Heart left ventricle (tissue), 7 donors: ENCODE data around the genes CERS3 and SELENOS.

- PRO-cap, 6 experiments = peak in 1 of 6 experiments; most common minus-strand start chr15:99509883 (in 1)
- RAMPAGE, long total RNA, 2 experiments = no peak in any of the 2 experiments
- RRBS = no CpG with 5 or more reads among the region's 13 CpGs
Measured at GRCh38 chr15:99509359-99510102, 56.3 kb upstream of the MEF2A start.

DNA sequence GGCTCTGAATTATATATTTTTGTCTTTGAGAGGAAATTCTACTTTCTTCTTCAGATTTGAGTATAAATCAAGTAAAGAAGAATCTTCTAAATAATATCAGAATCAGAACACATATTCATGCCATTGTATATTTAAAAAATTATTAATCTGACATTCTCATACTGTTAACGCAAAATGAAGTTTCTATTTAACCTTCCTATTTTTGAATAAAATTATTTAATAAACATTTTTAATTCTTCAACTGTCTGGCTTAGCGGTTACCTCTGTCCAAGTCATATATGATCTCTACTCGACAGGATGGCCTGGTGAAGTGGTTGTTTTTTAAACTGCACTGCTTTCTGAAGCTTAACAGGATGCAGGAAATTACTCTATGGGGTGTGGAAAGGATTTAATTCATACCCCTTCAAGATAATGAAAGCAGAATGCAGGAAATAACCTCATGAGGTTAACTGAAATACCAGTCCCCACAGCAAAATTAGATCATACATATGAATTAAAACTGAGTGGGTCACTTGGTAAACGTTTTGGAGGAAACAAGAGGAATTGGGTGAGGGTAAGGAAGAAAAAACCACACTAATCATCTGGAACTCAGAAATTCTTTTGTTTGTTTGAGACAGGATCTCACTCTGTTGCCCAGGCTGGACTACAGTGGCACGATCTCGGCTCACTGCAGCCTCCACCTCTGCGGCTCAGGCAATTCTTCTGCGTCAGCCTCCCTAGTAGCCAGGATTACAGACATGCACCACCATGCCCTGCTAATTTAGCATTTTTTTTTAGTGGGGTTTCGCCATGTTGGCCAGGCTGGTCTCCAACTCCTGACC lies 50.2 kb downstream of the LYSMD4 start:
- PRO-cap, 6 experiments = peak in 1 of 6 experiments; most common plus-strand start position 402 of the sequence (in 1); most common minus-strand start position 312 of the sequence (in 1)
- RAMPAGE, long total RNA, 2 experiments = no peak in any of the 2 experiments
- RRBS = no CpG with 5 or more reads among the region's 9 CpGs

DNA sequence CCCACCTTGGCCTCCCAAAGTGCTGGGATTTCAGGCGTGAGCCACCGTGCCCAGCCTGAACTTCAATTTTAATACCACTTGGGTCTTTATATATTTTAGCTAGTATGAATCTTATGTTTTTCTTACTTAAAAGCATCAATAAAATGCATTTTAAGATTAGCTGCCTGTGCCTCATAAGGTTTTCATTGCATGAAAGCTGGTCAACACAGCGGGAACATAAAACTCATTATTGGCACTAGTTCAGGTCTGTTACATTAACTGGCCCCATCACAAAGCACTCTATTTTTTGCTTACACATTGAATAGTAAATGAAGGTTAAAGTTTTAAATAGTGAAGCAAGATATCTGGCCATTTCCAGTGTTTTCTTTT lies 145.6 kb upstream of the LYSMD4 start:
- PRO-cap, 6 experiments = no peak in any of the 6 experiments
- RAMPAGE, long total RNA, 2 experiments = no peak in any of the 2 experiments
- RRBS = no CpG with 5 or more reads among the region's 3 CpGs

GRCh38 chr15:100060443-100061145 lies 281.2 kb downstream of the ADAMTS17 start:
- PRO-cap, 6 experiments = no peak in any of the 6 experiments
- RAMPAGE, long total RNA, 2 experiments = no peak in any of the 2 experiments
- RRBS = no CpG with 5 or more reads among the region's 14 CpGs

DNA sequence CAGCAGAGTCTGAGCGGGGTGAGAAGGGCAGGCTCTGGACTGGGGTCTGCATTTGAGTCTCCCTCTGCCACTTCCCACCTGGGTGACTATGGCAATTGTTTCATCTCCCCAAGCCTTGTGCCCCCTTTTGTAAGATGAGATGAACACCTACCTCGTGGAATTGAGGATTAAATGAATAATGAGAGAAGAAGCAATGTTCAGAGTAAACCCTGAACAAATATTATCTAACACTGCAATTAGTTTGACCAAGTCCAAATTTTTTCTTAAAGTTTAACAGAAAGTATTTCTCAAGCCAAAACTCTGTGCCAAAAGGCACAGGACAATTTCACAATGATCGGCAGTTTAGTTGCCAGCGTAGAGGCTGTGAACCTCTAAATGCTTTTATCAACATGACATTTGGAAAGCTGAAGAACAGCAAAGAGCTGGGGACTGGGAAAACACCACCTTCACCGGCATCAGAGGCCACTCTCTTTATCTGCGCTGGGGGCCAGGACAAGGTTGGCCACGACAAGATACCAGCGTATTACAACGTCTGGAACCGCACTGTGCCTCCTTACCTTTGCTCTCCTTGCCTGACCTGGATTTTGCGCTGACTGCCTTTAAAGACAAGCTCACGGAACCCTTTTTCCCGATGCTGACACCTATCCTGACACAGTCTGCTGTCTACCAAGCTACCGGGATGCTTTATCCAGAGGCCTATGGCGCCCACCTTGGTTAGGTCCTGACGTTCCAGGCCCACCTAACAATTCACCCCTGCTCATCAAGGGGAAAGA lies 125.6 kb downstream of the ADAMTS17 start:
- PRO-cap, 6 experiments = no peak in any of the 6 experiments
- RAMPAGE, long total RNA, 2 experiments = no peak in any of the 2 experiments
- RRBS = no CpG with 5 or more reads among the region's 16 CpGs

DNA sequence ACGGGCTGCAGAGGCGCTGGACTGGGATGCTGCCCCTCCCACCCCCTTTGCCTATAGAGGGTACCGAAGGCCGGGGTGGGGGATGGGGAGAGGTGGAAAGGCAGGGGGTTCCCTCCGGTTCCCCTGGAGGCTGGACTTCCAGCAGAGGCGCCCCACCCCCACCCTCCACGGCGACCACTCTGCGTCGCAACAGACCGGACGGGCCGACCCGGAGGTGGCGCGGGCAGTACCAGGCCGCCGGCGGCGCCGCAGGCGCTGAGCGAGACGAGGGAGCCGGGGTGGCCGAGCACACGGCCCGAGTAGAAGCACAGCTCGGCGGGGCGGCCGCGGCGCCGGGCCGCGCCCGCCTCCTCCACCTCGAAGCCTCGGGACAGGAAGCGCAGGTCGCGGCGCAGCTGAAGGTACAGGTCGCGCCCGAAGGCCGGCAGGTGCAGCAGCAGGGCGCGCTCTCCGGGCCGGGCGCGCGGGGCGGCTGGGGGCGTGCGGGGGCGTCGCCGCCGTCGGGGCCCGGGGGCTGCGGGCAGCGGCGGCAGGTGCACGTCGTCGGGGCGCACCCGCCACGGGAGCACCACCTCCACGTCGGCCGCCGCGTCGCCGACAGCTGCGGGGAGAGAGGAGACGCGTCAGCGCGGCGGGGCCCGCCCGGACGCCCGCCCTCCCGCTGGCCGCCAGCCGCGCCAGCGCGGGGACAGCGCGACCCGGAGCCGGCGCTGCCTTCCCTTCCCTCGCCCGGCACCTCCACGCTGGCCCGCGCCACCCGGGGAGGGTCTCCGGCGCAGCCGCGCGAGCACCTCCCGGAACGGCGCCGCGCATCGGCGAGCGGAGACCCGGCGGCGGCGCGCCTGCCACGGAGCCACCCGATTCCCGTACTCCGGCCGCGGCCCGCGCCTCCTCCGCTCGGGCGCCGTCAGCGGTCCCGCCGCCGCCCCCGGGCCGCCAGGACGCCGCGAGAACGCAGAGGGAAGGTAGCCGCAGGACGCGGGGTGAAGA lies 671 bp downstream of the ADAMTS17 start:
- PRO-cap, 6 experiments = no peak in any of the 6 experiments
- RAMPAGE, long total RNA, 2 experiments = no peak in any of the 2 experiments
- RRBS = 3% methylated on average over 88 of the region's 150 CpGs

DNA sequence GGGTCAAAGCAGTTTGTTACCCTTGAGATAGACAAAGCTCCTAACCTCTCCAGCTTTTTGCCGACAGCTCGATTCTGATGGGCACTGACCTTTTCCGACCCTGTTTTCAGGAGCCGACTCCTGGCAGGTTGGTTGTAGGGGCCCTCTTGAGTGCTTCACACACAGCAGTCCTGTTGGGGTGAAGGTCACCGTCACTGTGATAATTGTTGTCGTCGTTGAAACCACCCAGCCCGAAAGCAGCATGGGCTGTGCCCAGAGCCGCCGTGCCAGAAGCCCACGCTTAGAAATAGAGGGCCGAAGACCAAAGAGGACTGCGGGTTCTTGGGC lies 7.4 kb upstream of the ADAMTS17 start:
- PRO-cap, 6 experiments = no peak in any of the 6 experiments
- RAMPAGE, long total RNA, 2 experiments = no peak in any of the 2 experiments
- RRBS = no CpG with 5 or more reads among the region's 13 CpGs

GRCh38 chr15:100528711-100529081 lies at the start of gene CERS3:
Gene CERS3, minus strand, starts transcription at chr15:100528950.
- PRO-cap, 6 experiments = no peak in any of the 6 experiments
- RAMPAGE, long total RNA, 2 experiments = no peak in any of the 2 experiments
- RRBS = no CpG with 5 or more reads among the region's 9 CpGs

DNA sequence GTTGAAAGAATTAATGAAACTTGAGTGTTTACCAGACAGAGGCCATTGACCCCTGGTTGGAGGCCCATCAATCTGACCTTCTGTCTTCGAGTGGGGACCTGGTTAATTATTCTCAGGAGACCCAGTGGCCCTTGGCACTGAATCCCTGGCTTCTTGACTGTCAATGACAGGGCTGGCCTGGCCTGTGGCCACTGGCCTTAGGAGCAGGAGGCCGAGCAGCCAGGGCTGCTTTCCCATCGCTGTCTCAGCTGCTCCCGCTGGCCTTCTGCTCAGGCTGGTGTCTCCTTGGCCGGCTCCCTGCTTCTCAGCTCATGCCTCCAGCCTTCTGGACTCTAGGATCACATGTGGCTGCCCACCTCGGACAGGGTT lies 113.5 kb downstream of the ASB7 start:
- PRO-cap, 6 experiments = no peak in any of the 6 experiments
- RAMPAGE, long total RNA, 2 experiments = no peak in any of the 2 experiments
- RRBS = no CpG with 5 or more reads among the region's 6 CpGs

DNA sequence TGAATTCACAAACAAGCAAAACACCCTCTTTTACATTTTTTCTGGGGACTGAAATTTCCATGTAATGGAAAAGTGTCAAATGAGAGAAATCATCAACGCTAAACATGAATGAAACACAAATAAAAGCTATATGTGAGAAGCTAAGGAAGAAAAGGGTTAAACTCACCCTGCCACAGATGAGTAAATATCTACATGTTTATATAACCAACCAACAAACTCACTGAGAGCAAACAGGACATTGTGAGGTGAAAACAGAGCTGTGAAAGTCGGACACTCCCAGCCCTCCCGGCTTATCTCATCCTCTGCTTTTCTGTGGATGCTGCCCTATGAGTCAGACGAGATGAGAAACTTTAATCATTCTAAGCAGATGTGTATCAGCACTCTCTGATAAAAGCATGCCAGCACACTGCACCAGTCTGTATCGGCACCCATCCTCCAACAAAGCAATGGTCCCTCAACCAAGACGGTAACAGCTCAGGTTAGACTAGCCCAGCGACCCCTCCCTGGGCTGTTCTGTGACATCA lies 120.0 kb upstream of the ALDH1A3 start:
- PRO-cap, 6 experiments = no peak in any of the 6 experiments
- RAMPAGE, long total RNA, 2 experiments = no peak in any of the 2 experiments
- RRBS = no CpG with 5 or more reads among the region's 7 CpGs

DNA sequence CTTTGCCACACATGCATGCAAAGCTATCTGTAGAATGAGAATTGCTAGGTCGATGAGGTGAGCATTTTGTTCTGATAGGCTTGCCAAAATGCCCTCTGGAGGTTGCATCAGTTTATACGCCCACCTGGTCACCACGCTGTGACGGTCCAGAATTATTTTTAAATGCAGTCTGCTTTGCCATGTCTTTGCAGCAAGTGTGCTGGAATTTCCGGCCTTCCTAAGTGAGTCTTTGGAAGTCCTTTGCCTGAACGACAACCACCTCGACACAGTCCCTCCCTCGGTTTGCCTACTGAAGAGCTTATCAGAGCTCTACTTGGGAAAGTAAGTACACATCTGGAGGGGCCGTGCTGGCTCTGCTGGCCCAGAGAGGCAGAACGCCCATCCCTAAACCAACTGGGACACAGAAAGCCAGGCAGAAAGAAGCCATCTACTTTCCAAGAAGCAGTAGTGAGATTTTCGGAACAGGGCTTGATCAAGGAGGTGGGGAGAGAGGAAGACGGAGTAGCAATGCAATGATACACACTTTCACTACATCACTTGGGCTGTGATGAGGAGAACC lies 101.8 kb downstream of the LRRK1 start:
- PRO-cap, 6 experiments = no peak in any of the 6 experiments
- RAMPAGE, long total RNA, 2 experiments = no peak in any of the 2 experiments
- RRBS = no CpG with 5 or more reads among the region's 12 CpGs

DNA sequence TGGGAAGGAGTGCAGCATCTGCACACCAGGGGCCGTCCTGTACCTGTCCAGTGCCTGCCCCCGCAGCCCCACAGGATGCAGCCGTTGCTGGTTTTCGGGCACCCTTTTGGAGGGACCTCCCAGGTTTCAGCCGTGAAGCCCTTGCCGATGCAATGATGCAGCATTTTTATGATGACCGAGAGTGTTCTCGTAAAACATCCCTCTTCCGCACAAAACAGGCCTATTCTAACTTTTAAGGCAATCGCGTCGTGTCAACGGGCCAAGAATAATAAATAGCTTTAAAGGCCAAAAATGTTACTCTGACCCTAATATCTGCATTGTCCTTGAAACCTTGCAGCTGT lies 126.1 kb downstream of the LRRK1 start:
- PRO-cap, 6 experiments = peak in 1 of 6 experiments; most common minus-strand start position 108 of the sequence (in 1)
- RAMPAGE, long total RNA, 2 experiments = no peak in any of the 2 experiments
- RRBS = no CpG with 5 or more reads among the region's 13 CpGs

GRCh38 chr15:101063971-101064801 lies 145.0 kb downstream of the LRRK1 start:
- PRO-cap, 6 experiments = no peak in any of the 6 experiments
- RAMPAGE, long total RNA, 2 experiments = no peak in any of the 2 experiments
- RRBS = 64% methylated on average over 3 of the region's 25 CpGs

- PRO-cap, 6 experiments = no peak in any of the 6 experiments
- RAMPAGE, long total RNA, 2 experiments = no peak in any of the 2 experiments
- RRBS = no CpG with 5 or more reads among the region's 28 CpGs
Measured at GRCh38 chr15:101177861-101178650, 73.8 kb downstream of the CHSY1 start.

- PRO-cap, 6 experiments = peak in 6 of 6 experiments; most common plus-strand start chr15:101277599 (in 3); most common minus-strand start chr15:101277446 (in 5)
- RAMPAGE, long total RNA, 2 experiments = start-site peak on the minus strand in 2 of 2 experiments, at chr15:101277403-101277491 at its widest, 2,297 to 2,344 reads per replicate
- RRBS = under 1% methylated on average over 52 of the region's 92 CpGs
Measured at GRCh38 chr15:101276916-101277781, at the start of gene SELENOS. Gene SELENOS, minus strand, starts transcription at chr15:101277485.

- PRO-cap, 6 experiments = no peak in any of the 6 experiments
- RAMPAGE, long total RNA, 2 experiments = no peak in any of the 2 experiments
- RRBS = no CpG with 5 or more reads among the region's 3 CpGs
Measured at GRCh38 chr15:101296176-101296491, 1.1 kb upstream of the SNRPA1 start.

GRCh38 chr15:101299224-101299479 lies 4.1 kb upstream of the SNRPA1 start:
- PRO-cap, 6 experiments = no peak in any of the 6 experiments
- RAMPAGE, long total RNA, 2 experiments = no peak in any of the 2 experiments
- RRBS = no CpG with 5 or more reads among the region's 5 CpGs

- PRO-cap, 6 experiments = no peak in any of the 6 experiments
- RAMPAGE, long total RNA, 2 experiments = no peak in any of the 2 experiments
- RRBS = no CpG with 5 or more reads among the region's 10 CpGs
Measured at GRCh38 chr15:101333982-101334340, 38.9 kb upstream of the SNRPA1 start.

GRCh38 chr15:101357101-101357822 lies 62.2 kb upstream of the SNRPA1 start:
- PRO-cap, 6 experiments = peak in 4 of 6 experiments; most common plus-strand start chr15:101357619 (in 4); most common minus-strand start chr15:101357247 (in 1)
- RAMPAGE, long total RNA, 2 experiments = no peak in any of the 2 experiments
- RRBS = no CpG with 5 or more reads among the region's 19 CpGs

DNA sequence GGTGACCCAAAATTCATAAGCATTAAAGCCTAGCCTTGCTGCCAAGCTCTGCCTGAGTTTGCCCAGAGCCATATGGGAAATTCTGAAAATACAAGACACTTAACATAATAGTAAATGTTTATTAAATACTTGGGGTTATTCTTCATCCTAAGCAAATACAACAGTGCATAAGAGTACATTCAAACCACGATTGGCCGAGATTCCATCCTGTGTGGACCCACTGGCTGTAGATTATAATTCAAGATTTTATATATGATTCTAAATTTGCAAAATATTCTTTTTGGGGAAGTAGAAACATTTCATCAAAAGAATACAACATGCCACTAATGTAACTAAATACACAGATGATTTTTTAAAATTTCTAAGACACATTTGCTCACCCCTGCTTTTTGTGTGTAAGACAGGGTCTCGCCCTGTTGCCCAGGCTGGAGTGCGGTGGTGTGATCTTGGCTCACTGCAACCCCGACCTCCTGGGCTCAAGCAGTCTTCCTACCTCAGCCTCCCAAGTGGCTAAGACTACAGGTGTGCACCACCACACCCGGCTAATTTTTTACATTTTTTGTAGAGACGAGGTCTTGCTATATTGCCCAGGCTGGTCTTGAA lies 89.7 kb upstream of the SNRPA1 start:
- PRO-cap, 6 experiments = no peak in any of the 6 experiments
- RAMPAGE, long total RNA, 2 experiments = no peak in any of the 2 experiments
- RRBS = no CpG with 5 or more reads among the region's 7 CpGs